SK-N-SH (cell line): ENCODE data around the gene ANKFN1.

- RRBS = no CpG with 5 or more reads among the region's 11 CpGs
CAGE:
- cytosol, long polyA plus RNA = no peak
- long polyA plus RNA = no peak
- nucleus, long polyA plus RNA = no peak
Measured at GRCh38 chr17:55263435-55263801, 1.3 kb upstream of the HLF start.

GRCh38 chr17:55266648-55267337 lies 2.0 kb downstream of the HLF start:
- RRBS = no CpG with 5 or more reads among the region's 4 CpGs
CAGE:
- cytosol, long polyA plus RNA = no peak
- long polyA plus RNA = no peak
- nucleus, long polyA plus RNA = no peak

GRCh38 chr17:55267338-55268516 lies 3.0 kb downstream of the HLF start:
- RRBS = no CpG with 5 or more reads among the region's 14 CpGs
CAGE:
- cytosol, long polyA plus RNA = no peak
- long polyA plus RNA = no peak
- nucleus, long polyA plus RNA = no peak

DNA sequence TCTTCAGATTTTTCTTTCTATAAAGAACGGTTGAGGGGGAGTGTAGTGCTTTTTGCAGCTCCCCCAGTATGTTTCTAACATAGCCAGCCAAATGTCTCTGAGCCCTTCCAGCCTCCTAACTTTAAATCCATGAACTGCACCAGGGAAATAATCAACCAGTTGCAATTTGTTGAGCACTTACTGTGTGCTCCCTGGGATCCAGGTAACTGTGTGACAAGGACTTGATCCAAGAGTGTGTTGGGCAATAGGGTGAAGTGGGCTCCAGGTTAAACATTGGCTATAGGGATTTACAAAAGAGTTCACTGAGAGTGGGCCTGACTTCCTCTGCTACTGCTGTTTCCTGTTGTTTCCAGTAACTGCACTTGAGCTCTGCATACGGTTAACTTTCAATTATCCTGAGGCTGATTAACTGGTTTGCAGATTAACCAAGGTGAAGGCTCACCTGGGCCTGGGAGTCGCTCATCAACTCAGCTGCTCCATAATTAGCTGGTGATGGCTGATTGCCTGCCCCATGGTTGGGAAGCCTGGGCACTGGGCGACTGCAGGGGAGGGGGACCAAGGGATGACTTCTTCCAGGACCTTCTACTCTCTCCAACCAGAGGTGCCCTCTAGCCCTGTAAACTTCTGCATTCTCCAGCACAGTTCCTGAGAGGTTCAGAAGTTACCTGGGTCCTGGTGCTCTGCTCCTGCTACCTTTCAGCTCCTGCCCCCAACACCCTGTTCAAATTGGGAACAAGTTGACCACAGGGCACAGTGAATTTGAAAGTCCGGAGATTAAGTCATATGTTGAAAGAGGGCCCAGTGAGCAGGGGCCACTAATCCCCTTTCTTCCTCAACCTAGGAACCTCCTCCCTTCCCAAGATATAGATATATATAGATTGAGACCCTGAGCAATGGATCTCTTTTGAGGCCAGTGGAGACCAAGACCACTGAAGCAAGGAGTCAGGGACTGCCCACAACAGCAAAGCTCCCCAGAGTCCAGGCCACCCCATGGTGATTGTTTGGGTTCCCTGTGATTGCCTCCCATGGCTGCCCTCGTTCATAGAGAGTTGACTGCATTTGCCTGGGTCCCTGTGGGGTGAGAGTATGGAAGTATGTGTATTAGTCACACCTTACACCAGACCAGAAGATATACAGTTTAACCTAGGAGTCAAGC lies 19.7 kb downstream of the HLF start:
- RRBS = no CpG with 5 or more reads among the region's 6 CpGs
CAGE:
- cytosol, long polyA plus RNA = no peak
- long polyA plus RNA = no peak
- nucleus, long polyA plus RNA = no peak

- RRBS = 1% methylated on average over 10 of the region's 34 CpGs
CAGE:
- cytosol, long polyA plus RNA = no peak
- long polyA plus RNA = no peak
- nucleus, long polyA plus RNA = no peak
Measured at GRCh38 chr17:55422017-55422476, 412 bp upstream of the MMD start.

DNA sequence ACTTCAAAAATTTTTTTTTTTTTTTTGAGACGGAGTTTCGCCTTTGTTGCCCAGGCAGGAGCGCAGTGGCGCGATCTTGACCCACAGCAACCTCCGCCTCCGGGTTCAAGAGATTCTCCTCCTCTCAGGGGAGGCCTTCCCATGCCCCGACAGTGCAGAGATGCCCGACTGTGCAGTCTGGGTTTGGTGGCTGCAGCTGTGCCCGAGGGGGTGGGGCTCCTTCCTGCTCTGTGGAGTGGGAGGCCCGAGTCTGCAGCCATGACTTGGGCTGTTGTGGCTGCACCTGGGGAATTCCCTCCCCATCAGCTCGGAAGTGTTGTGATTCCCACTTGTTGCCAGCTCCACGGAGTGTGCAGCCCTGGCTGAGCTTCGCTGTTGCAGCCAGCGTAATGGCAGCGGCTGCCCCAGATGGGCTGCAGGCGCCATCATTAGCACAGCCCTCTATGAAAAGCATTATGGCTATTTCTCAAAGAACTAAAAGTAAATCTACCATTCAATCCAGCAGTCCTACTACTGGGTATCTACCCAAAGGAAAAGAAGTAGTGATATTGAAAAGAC lies 145.0 kb downstream of the TMEM100 start:
- RRBS = no CpG with 5 or more reads among the region's 17 CpGs
CAGE:
- cytosol, long polyA plus RNA = no peak
- long polyA plus RNA = no peak
- nucleus, long polyA plus RNA = no peak

- RRBS = no CpG with 5 or more reads among the region's 13 CpGs
CAGE:
- cytosol, long polyA plus RNA = no peak
- long polyA plus RNA = no peak
- nucleus, long polyA plus RNA = no peak
Measured at GRCh38 chr17:56153115-56153654, at the start of gene ANKFN1. Gene ANKFN1, plus strand, starts transcription at chr17:56153475.

DNA sequence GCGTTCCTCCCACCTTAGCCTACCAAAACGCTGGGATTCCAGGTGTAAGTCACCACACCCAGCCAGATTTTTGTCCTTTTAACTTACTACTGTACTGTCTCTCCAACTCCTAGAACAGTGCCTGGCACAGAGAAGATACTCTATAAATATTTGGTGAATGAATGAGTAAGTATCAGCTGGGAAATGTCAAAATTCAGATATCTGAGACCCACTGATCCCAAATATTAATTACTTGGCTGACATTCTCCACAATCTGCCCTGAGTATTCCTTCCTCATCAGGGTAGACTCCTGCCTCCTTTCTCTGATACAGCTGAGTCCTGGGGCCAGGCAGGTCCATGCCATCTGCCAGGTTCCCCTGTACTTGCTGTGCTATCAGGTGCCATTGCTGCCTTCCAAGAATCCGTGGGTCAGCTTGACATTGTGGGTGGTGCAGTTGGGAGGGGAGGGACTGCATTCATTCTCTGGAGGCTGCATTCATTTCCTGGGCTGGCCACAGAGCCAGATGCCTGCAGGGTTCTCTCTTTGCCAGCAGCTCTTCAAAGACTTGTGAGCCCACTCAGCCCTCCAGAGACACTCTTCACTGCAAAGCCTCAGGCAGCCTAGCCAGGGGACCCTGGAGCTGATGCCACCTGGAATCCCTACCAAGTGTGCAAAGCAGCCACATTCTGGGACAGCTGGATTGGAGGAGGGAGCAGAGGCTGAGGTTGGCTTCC lies 20.6 kb downstream of the ANKFN1 start:
- RRBS = no CpG with 5 or more reads among the region's 3 CpGs
CAGE:
- cytosol, long polyA plus RNA = no peak
- long polyA plus RNA = no peak
- nucleus, long polyA plus RNA = no peak

GRCh38 chr17:56751351-56751717 lies 82.4 kb downstream of the C17orf67 start:
- RRBS = no CpG with 5 or more reads among the region's 5 CpGs
CAGE:
- cytosol, long polyA plus RNA = no peak
- long polyA plus RNA = no peak
- nucleus, long polyA plus RNA = no peak

- RRBS = no CpG with 5 or more reads among the region's 5 CpGs
CAGE:
- cytosol, long polyA plus RNA = no peak
- long polyA plus RNA = no peak
- nucleus, long polyA plus RNA = no peak
Measured at GRCh38 chr17:56808297-56808927, 25.3 kb downstream of the C17orf67 start.

DNA sequence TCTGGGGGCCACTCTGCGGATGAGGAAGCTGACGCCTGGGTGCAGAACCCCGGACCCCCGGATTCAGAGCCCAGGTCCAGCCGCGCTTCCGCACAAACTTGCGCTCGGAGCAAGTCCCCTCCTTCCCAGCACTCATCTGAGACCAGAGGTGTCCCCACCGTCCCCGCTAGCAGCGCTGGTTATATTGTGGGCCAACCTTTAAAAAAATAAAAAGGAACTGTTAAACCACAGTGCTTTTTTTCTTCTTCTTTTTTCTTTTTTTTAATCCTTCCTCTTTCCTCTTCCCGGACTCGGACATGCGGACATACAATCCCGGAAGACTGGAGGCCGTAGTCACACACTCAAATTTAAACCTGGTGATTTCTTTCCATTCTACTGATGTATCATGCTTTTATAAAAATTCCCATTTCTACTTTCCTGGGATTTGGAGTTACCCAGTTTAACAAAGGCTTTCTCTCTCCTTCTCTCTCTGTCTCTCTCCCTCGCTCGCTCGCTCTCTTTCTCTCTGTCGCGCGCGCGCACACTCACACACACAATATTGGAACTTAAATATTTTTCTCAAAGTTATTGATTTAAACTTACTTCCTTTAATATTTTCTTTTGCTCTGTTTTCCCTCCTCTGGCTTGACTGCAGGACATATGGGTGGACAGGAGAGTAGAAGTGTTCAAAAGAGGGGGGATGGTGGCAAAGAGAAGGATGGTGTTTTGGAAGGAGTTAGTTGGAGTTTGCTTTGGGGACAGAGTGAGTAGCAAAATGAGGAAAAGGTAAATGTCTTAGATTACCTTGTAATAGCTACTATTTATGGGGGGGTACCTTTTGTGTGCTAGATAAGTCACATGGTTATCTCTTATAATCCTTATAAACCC lies 688 bp upstream of the TRIM25 start:
- RRBS = 2% methylated on average over 3 of the region's 25 CpGs
CAGE:
- cytosol, long polyA plus RNA = no peak
- long polyA plus RNA = no peak
- nucleus, long polyA plus RNA = no peak

- RRBS = 2% methylated on average over 5 of the region's 40 CpGs
CAGE:
- cytosol, long polyA plus RNA = no peak
- long polyA plus RNA = no peak
- nucleus, long polyA plus RNA = no peak
Measured at GRCh38 chr17:57086115-57086687, 1.2 kb downstream of the AKAP1 start.

DNA sequence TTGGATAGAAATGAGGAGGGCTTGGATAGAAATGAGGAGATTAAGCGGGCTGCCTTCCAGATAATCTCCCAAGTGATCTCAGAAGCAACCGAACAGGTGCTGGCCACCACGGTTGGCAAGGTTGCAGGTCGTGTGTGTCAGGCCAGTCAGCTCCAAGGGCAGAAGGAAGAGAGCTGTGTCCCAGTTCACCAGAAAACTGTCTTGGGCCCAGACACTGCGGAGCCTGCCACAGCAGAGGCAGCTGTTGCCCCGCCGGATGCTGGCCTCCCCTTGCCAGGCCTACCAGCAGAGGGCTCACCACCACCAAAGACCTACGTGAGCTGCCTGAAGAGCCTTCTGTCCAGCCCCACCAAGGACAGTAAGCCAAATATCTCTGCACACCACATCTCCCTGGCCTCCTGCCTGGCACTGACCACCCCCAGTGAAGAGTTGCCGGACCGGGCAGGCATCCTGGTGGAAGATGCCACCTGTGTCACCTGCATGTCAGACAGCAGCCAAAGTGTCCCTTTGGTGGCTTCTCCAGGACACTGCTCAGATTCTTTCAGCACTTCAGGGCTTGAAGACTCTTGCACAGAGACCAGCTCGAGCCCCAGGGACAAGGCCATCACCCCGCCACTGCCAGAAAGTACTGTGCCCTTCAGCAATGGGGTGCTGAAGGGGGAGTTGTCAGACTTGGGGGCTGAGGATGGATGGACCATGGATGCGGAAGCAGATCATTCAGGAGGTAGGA lies 21.6 kb downstream of the AKAP1 start:
- RRBS = no CpG with 5 or more reads among the region's 13 CpGs
CAGE:
- cytosol, long polyA plus RNA = no peak
- long polyA plus RNA = no peak
- nucleus, long polyA plus RNA = no peak

DNA sequence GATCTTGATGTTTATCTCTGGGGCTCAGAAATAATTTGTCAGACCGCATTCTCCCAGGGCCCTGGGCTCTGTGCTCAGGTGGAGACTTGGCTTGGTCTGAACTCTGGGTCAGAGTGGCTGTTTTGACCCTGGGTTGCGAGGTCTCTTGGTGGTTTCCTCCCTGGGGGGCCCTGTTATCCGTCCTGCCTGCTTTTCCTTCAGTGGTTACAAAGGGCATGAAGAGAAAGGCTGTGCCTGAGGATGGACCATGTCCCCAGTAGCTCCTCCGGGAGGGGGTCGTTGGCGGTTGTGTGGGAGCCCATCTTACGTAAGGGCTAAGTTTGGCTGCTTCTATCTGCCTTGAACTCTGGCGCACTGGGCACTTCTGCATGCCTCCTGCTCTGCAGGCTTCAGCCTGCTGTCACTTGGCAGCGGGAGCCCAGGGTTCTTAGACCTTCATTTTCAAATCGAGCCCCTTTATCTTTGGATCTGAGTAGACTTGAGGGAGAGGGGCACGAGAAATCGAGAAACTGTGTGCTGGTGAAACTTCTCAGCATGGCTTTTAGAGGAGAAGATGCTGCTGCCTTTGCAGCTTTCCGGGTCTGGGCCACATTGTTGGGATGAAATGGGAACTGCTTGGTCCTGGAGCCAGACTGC lies 26.0 kb downstream of the AKAP1 start:
- RRBS = no CpG with 5 or more reads among the region's 13 CpGs
CAGE:
- cytosol, long polyA plus RNA = no peak
- long polyA plus RNA = no peak
- nucleus, long polyA plus RNA = no peak

- RRBS = no CpG with 5 or more reads among the region's 9 CpGs
CAGE:
- cytosol, long polyA plus RNA = no peak
- long polyA plus RNA = no peak
- nucleus, long polyA plus RNA = no peak
Measured at GRCh38 chr17:57271679-57272204, 15.4 kb downstream of the MSI2 start.

GRCh38 chr17:57292789-57293456 lies 36.6 kb downstream of the MSI2 start:
- RRBS = no CpG with 5 or more reads among the region's 12 CpGs
CAGE:
- cytosol, long polyA plus RNA = no peak
- long polyA plus RNA = no peak
- nucleus, long polyA plus RNA = no peak

DNA sequence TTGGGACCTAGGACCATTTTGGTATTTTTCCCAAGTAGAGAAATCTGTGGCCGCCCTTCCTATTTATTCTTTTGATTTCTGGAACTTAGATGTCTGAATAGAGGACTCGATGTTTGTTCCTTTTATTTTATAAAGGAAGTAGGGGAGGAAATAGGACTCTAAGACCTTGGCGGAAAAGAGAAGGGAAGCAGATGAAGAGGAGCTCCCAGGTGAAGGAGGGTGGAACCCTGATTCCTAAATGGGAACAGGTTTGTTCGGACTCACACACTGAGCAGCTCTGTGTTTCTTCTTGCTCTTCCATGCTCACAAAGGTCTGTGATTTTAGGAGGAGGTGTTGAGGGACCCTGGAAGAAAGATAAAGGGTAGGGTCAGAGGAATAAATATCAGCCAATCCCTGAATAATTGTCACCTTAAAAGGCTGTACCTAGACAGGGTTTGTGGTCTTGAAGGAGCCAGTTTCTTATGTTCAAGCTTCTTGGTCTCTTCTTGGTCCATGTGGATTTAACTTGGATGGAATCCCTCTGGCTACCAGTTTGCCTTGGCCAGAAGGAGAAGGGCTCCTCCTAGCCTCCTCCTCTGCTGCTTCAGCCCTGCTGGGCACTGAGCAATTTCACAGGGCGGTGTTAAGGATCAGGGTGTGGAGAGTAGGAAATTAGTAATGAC lies 96.1 kb downstream of the MSI2 start:
- RRBS = no CpG with 5 or more reads among the region's 5 CpGs
CAGE:
- cytosol, long polyA plus RNA = no peak
- long polyA plus RNA = no peak
- nucleus, long polyA plus RNA = no peak

DNA sequence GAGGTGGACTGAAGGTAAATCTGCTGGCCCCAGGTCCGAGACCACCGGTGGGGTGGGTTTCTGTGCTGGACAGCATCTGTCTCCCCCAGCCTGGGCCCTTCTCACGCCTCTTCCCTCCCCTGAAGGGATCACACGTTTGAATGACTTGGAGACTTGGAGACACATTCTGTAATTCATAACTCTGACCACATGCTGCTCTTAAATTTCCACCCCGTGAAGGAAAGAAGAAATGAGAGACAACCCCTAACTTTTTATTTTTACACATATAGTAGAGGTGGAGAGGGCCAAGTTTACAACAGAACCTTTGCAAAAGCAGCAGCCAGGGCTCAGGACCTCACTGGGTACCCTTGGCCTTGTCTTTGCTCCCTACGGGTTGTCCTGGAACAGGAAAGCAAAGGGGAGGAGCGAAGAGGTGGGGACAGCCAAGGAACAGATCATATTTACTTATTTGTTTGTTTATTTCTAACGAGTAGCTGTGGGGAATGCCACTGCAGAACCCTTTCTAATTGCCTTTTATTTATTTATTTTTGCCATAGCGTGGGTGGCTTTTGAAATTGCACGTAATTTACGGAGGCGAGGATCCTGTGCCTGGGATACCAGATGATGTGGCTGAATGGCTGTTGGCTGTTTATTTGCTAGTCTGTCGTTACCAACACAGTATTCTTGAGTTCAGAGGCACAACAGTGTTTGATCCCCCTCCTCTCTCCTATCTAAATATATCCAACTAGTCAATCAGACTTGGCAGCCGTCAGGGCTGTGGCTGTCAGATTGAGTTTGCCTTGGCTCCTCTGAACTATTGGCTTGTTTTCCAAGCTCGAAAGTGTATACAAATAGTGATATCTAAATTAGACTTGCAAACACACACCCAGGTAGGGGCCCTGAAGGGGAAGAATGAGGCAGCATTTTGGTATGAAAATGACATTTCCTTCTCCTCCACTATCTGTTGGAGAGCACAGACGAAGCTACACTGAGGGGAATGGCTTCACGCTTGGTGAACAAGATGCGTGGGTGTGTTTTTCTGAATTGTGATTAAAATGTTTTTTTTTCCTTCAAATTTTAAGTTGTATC lies 110.3 kb downstream of the MSI2 start:
- RRBS = no CpG with 5 or more reads among the region's 18 CpGs
CAGE:
- cytosol, long polyA plus RNA = no peak
- long polyA plus RNA = no peak
- nucleus, long polyA plus RNA = no peak

- RRBS = no CpG with 5 or more reads among the region's 18 CpGs
CAGE:
- cytosol, long polyA plus RNA = no peak
- long polyA plus RNA = no peak
- nucleus, long polyA plus RNA = no peak
Measured at GRCh38 chr17:57601041-57601934, 143.8 kb downstream of the CCDC182 start.

DNA sequence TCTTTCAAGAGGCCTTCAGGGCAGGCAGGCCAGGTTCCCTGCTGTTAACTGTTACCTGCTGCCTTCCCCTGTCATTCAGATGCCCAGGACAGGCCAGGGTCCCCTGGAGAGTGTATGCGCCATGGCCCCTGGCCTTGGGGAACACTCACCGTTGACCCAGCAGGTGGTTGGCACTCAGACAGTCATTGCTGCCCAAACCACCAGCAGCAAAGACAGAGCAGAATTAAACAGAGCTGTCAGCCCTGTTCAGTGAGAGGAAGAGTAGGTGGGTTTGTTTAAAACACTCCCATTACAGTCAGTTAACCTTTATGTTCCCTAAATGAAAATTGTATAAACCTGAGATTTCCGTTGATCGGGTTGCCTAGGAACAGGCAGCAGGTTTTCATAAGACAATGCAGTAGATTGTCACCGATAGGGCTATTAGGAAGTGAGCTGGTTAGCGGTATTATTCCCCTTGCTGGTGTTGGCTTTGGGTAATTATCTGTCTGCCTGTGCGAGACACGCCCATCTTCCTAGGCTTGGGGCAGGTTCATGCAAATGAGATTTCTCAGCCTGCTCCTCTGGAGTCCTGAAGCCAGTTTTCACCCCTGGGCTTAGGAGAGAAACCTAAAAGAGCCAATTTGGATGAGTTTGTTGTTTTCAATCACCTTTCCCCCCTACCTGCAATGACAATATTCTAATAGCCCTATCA lies 132.5 kb downstream of the CCDC182 start:
- RRBS = no CpG with 5 or more reads among the region's 8 CpGs
CAGE:
- cytosol, long polyA plus RNA = no peak
- long polyA plus RNA = no peak
- nucleus, long polyA plus RNA = no peak